Bronchus (tissue), 1 donor: ENCODE data around the gene SLC35C2.

GRCh38 chr20:46215653-46216508 is 92.4 kb downstream of the CDH22 start:
- PRO-cap: no peak

GRCh38 chr20:46255289-46255775 is 53.0 kb downstream of the CDH22 start:
- PRO-cap: no peak

- PRO-cap: bidirectional peak, plus-strand start at chr20:46364535, minus-strand start at chr20:46364390
These were observed at the start of gene SLC35C2 for GRCh38 chr20:46364264-46364844. TSS of gene SLC35C2 (minus strand) at chr20:46364425.

DNA sequence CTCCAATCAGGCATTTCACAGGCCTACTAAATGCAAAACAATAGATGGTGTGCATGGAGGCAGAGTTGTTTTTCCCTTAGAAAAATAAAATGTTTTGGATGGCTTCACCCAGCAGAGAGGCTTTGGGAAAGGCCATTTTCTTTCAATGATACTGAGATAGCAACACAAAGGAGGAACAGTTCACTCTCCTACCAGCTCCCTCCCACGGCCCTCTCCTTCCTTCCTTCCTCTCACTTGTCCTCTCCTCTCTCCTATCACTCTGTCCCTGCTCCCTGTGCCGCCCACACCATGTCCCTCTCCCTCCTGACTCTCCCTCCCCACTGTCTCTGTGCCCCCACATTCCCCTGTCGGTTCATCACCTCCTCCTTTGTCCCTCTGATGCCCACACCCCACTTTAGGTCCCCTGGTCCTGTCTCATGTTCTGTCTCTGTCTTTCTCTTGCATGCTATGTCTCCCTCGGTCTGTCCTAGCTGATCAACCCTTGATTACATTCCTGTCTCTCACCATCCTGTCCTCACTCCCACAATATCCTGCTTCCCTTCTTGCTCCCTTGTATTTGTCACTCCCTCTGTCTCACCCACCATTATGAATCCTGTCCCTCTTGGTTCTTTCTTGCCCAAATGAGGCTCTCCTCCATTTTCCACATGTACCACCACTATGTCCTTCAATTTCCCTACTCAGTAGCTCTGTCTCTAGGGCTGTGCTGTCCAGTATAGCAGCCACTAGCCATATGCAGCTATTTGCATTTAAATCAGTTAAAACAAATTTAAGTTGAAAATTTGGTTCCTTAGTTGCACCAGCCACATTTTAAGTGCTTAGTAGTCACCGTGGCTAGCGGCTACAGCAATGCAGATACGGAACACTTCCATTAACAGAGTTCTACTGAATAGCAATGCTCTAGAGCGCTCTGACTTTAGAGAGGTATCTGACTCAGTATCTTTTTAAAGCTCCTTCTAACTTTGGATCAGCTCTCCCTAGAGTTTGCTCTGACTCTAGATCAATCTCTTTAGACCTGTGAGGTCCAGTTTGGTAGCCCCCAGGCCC is 12.2 kb upstream of the SLC35C2 start:
- PRO-cap: no peak

DNA sequence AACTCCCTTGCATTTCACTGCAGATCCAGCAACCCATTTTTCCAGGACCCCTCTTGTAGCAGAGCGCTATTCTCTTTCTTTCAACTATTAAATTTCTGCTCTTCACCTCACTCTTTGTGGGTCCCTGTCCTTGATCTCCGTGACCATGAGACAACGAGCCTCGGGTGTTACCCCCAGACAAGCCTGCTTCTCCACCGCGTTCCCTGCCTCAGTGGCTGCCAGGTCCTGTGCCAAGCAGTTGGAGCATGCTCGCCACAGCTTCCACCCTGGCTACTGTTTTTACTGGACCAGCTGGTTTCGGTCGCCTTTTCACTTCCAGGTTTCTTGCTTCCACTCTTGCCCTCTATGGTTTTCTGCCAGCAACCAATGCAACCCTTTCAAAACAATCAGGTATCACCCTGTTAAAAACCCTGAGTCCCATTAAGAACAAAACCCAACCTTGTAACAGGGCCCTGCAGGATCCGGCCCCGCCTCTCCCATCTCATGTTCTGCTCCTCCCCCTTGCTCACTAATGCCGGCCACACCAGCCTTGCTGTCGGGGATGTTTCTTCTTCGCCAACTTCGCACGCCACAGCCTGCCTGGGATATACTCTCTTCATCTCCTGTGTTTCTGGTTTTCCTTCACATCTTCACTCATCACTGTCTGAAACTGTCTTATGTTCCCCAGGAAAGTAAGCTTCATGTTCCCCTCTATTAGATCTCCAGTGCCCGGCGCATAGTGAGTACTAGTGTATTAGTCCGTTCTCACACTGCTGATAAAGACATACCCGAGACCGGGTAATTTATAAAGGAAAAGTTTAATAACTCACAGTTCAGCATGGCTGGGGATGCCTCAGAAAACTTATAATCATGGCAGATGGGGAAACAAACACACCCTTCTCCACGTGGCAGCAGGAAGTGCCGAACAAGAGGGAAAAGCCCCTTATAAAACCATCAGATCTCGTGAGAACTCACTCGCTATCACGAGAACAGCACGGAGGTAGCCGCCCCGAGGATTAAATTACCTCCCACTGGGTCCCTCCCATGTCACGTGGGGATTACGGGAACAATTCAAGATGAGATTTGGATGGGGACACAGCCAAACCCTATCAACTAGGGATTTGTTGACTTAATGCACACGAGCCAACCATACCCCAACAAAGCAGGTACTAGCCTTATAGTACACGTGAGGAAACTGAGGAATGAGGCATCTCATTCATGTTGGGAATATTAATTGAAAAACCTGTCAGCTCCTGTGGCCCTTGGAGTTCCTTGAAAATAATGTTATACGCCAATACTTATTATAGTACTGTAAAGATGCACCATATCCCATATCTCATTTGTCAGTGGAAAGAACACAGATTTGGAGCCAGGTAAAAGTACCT is 5.2 kb downstream of the TP53RK start:
- PRO-cap: bidirectional peak, plus-strand start at position 511 of the sequence, minus-strand start at position 281 of the sequence; unidirectional peak, minus-strand start at position 899 of the sequence

DNA sequence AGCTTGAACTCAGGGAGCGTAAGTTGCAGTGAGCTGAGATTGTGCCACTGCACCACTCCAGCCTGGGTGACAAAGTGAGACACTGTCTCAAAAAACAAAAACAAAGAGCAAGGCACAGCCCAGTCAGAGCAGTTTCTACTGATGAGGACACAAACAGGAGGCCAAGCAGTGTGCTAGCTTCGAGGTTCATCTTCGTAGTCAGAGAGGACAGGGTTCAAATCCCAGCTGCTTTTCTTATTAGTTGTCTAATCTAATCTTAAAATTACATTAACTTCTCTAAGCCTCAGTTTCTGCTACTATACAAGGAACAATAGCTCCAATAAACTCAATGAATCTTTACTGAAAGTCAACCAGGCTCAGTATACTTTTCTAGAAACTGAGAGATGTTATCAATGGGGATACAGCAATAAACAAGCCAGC is 1.5 kb downstream of the TP53RK start:
- PRO-cap: no peak

- PRO-cap: no peak
These were observed 1.1 kb downstream of the EYA2 start for GRCh38 chr20:46895515-46896322.

DNA sequence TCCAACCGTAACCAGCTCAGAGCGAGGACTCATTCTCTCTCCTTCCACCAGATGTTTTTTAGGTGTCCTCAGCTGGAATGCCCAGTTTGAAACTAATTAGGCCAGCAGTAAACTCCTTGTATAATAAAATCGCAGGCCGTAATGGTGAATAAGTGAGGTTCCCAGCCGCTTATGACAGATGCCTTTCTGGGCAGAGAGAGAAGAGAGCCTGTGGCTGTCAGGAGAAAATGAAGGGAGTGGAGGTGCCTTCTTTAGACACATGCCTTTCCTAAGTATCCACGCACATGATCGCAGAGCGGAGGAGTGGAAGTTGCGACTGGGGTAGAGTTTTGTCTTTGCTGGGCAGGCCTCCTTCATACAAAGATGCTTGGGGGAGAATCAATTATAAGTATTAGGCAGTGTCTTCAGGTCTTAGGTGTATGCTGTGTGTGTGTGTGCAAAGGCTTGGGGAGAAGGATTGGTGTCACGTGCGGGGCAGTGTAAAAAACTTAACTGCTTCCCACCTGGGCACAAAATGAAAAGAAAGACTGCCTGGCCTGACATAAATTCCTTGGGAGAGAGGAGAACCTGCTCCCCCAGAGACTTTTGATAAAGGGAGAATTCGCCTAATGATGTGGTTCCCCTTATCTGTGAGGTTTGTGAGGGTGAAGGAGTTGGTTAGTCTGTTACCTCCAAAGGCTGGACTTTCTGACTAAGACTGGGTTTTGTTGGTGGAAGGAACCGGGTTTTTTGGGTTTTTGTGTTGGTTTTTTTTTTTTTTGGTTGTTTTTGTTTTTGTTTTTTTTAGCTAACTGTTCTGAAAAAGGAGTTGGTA is 3.1 kb downstream of the EYA2 start:
- PRO-cap: no peak

DNA sequence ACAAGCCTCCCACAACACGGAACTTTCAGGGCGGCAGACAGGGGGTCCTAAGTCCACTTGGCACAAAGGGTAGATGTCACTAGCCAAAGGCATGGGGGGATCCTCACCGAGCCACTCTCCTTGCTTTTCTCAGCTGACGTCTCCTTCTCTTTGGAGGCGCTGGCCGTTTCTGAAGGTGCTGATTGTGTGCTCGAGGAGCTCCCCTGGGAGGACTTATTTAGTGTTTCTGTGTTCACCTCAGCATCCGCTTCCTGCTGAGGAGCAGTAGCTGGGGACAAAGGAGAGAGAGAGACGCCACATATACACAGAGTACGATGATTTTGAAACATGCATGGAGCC is 135.3 kb downstream of the ZMYND8 start:
- PRO-cap: no peak

GRCh38 chr20:47243897-47244811 is 112.3 kb downstream of the ZMYND8 start:
- PRO-cap: no peak

DNA sequence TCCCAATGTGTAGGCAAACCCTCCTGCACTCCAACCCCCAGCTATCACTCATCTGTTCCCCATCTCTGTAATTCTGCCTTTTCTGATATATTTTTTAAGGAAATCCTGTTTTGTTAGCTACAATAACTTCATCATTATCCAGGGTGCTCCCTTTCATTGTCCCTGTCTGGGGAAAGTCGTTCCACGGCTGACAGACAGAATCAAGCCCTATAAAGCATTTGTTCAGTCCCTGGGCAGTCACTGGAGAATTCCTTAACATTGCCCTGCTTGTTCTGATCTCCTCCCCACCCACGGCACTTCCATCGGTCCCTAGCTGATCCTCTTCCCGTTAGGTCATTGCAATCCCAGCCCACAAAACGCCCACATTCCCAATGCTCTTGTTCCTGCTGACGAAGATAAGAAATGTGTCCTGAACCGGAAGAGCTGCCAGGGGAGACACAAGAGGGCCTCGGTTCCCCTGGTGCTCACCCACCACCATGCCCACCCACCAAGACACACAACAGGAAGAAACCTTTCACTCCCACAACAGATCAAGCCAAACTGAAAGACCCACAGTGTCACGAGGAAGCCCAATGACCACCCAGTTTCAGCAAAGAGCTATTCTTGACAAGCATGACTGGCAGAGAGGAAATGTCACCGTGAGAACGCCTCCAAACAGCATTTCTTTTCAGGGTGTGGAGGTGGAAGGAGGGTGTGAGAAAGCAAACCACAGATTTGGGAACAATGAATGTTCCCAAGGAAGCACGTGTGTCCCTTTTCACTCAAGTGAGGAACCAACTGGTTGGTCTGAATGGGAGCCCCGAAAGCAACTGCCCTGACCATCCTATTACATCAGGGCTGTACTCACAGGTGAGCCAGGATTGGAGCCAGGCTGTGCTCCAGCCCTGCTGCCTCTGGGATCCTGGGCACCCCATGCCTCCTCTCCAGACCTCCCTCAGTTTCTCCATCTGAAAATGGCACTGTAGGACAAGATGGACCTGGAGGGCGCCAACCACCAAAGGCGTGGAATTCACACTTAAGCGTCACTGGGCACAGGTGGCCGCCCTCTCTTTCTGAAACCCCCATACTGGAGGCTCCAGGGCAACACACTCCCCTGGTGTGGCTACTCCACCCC is 97.6 kb downstream of the ZMYND8 start:
- PRO-cap: no peak

GRCh38 chr20:47318019-47318827 is 38.3 kb downstream of the ZMYND8 start:
- PRO-cap: bidirectional peak, plus-strand start at chr20:47318291, minus-strand start at chr20:47318287; bidirectional peak, plus-strand start at chr20:47318661, minus-strand start at chr20:47318741

DNA sequence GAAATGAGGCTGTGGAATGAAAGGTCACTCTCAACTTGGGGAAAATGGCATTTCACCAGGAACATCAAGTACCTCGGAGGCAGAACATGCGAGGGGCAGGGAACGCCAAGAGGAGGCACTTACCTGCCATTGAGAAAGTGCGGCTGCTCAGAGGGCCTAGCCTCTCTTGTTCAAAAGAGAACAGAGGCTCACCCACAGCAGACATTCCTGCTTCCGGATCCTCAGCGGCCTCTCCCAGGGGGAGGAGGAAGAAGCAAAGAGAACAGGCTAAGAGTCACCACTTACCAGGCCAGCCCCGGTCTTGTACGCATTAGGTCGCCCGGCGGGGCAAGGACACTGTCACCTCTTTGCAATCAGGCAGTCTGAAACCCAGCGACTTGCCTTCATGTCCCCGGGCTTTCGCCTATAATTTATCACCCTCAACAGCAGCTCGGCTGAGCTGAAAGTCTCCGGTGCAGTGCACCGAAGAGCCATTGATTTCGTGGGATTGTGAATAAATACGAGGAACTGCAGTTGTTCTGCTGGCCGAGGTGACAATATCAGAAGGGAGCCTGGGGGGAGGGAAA is 37.6 kb downstream of the ZMYND8 start:
- PRO-cap: bidirectional peak, plus-strand start at position 313 of the sequence, minus-strand start at position 232 of the sequence

DNA sequence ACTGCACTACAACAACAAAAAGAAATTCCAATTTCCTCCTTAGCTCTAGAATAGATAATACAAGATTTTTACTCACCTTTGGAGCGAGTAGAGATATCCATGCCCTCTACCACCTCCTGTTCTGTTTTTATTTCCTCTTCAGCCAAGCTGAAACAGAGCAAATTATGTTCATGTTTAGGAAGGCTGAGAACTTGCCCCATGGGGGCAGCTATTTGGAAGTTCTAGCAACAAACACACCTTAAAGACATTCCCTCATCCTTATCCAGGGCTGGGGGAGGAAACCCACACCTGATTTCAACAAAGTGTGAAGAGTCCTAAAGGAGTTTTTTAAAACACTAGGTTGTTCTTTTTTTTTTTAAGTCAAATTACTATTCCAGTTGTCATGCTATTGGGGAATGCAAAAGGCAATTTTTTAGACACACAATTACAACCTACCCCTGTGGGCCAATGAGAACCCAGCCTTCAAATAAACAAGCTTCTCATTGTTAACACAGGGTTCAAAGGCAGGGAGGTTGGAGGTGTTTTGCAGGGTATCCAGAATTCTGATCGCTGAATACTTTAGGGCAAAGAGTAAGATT is 8.6 kb downstream of the ZMYND8 start:
- PRO-cap: no peak

- PRO-cap: no peak
These were observed 12.5 kb upstream of the ZMYND8 start for GRCh38 chr20:47368829-47369505.

DNA sequence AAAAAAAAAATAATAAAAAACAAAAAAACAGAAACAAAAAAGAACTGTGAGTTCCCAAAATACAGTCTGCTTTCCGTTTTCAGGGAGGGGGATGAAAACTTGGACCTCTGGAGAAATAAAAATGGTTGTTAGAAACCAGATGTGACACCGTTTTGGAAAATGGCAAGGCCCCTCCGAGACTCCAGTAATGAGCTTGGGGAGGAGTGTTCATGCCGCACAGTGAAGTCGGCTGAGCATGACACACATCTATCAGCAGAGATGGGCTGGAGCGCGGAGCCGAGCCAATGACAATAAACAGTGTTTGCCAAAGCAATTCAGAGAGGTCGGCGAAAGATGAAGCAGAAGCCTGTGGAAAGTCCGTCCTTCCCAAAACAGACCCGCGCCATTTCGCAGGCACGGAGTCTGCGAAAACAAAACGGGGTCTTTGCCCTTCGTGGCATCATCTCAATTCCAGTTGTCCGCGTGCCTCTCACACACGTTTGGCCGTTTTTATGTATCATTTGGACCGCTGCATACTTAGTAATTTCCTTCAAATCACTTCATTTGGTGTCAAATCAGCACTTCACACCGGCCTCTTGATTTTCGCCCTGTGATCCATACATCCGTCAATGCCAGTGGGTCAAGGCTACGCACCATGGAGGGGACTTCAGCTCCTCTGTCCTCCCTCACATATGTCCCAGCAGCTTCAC is 71.4 kb downstream of the SULF2 start:
- PRO-cap: no peak

DNA sequence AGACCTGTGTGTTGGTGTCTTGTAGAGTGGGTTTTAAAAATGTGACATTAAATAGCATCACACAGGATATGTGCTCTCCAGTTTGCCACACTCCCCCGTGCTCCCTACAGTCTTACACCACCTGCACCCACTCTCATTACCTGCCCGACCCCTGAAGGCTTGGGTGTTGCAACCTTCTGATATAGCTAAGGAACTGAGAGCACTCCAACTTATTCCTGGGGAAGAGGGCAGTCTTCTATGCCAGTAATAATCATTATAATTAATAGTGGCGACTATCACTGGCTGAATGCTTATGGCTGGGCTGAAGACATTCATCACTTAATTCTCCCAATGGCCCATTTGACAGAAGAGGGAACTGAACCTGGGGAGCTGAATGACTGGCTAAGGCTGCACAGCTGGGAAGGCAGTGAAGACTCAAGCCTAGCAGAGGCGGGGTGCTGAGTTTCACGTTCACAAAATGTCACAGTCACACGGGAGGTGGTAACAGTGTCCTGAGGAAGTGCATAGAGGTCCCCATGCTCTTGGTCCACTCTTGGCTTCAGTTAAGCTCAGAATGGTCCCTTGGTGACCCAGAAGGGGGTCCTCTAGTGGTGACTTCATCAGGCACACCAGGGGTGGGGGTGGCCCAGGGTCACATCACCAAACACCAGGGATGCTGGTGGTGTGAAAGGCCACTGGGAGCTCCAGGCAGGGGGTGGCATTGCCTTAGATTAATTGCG is 45.3 kb downstream of the SULF2 start:
- PRO-cap: no peak

GRCh38 chr20:47797048-47797463 is 11.8 kb upstream of the SULF2 start:
- PRO-cap: no peak

DNA sequence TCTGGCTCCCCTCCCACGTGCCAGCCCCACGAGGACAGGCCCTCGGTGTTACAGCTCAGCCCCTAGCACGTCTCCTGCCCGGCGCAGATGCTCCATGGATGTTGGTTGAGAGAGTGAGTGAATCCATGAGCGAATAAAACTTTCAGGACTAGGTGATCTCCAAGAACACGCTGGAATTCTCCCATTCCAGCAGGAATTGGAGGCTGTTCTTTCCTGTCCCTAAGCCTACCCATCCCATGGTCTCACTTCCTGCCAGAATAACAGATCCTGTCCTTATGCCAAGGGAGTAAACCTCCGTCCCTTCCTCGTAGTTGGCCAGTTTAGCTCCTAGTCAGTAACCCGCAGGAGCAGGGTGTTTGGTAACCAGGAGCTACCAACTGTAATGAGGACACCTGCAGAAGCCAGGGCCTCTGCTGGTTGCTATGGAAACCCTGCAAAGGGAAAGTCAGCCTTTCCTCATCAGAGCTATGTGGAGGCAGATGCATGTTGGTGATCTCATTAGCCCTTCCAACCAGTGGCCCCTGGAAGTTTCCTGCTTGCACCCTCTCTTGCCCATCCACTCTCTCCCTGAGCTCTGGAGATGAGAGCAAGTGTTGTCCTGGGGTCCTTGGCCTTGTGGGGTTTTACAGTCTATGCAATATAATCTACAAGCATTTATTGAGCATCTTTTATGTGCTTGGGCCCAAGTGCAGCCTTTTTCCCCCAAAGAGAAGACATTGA is 368.2 kb upstream of the SULF2 start:
- PRO-cap: no peak

GRCh38 chr20:48192237-48192644 is 407.0 kb upstream of the SULF2 start:
- PRO-cap: no peak